HT1080 (cell line): ENCODE measurements around a stretch of chr10.

DNA sequence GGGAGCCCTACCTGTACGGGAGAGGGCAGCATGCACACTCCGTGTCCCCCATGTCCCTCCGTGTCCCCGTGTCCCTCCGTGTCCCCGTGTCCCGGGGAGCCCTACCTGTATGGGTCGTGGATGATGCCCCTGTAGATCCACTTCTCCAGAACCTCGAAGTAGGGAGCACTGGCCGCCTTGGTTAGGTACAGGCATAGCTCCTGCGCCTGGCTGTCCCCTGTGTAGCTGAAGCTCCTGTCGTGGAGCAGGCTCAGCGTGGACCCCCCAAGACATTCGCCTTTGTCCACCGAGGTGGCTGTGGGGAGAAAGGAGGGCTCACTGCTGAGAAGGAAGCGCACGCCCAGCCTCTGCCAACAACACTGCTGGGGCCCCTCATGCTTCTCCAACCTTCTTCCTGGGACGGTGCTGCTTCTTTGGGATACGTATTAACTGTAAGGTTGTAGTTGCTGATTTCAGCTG is 15.8 kb upstream of the ADAM8 start:
RAMPAGE:
- cytosol, long total RNA, result no peak
- long total RNA, result no peak
- nucleus, long total RNA, result no peak

GRCh38 chr10:133294064-133295134 is 14.3 kb downstream of the TUBGCP2 start:
RAMPAGE:
- cytosol, long total RNA, result no peak
- long total RNA, result no peak
- nucleus, long total RNA, result no peak

GRCh38 chr10:133359476-133360866 is 2.2 kb upstream of the FUOM start:
RAMPAGE:
- cytosol, long total RNA, result no peak
- long total RNA, result no peak
- nucleus, long total RNA, result no peak

RAMPAGE:
- cytosol, long total RNA, result no peak
- long total RNA, result no peak
- nucleus, long total RNA, result no peak
Observed at GRCh38 chr10:133423148-133423804, 1.1 kb downstream of the SPRN start.

GRCh38 chr10:133524860-133526232 is 1.8 kb upstream of the CYP2E1 start:
RAMPAGE:
- cytosol, long total RNA, result no peak
- long total RNA, result no peak
- nucleus, long total RNA, result no peak